Parietal lobe (tissue), 2 donors: Measurements from ENCODE around the genes C3orf80 and SMC4.

DNA sequence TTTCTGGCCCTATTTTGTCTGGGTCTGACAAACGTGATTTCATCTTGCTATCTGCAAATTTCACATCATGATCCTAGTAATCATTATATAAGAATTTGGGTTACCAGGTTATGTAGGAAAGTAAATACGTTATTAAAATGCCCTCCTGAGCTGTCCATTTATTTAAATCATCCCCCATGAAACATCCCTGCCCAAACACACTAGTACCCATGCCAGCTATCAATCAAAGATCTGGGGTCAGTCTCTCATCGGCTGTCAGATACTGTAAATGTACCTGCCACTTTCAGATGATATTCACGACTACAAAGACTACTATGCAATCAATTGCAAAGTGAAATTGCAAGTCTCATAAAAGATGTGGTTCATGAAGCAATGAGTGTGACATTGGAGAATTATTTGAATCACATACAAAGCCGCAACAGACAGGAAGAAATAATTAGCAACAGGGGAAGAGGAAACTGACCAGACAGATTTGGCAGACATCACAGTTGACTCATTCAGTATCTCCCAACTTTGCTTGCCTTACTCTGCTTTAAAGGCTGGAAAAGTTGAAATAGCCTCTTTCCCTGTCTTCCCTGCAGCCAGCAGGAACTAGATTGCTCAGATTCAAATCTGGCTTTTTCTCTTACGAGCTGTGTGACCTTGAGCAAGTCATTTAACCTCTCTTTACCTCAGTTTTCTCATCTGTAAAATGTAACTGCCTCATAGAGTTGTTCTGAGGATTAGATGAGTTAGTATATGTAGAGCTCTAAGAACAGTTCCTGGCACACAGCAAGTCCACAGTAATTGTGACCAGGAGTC, 95.7 kb upstream of the C3orf80 start:
- RAMPAGE, long total RNA, result no peak

DNA sequence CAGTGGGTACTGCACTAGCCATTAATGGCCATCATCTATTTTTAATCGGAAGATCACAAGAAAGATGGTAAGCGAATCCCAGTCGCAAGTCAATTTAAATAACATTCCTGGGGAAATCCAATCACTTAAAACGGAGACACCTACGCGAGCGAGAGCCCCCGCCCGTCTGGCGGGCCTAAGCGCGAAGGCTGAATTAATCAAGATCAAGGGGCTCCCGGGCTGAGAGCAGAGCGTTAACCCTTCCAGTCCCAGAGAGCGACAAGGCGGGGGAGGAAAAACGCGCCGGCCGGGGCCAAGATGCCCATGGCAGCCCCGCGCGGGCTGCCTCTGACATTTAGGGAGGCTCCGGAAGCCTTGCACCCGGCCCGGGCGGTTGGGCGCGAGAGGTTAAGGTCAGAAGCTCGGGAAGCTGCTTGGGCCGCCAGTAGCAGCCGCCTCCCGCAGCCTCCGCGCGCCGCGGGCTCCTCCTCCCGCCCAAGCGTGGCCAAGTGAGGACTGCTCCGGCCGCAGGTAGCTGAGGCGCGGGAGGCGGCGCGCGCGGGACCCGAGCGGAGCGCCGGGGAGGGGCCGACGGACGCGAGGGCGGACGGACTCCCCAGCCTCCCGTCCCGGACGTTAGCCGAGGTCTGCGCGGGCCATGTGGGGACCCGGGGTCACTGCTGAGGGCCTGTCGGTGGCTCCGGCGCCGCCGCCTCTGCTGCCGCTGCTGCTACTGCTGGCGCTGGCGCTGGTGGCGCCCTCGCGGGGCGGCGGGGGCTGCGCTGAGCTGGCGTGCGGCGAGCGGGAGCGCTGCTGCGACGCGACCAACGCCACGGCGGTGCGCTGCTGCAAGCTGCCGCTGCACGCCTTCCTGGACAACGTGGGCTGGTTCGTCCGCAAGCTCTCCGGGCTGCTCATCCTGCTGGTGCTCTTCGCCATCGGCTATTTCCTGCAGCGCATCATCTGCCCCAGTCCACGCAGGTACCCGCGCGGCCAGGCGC, at the start of gene C3orf80:
C3orf80 (plus strand) TSS at position 424 of the 980 bp plus-strand sequence.
- RAMPAGE, long total RNA, result no peak

DNA sequence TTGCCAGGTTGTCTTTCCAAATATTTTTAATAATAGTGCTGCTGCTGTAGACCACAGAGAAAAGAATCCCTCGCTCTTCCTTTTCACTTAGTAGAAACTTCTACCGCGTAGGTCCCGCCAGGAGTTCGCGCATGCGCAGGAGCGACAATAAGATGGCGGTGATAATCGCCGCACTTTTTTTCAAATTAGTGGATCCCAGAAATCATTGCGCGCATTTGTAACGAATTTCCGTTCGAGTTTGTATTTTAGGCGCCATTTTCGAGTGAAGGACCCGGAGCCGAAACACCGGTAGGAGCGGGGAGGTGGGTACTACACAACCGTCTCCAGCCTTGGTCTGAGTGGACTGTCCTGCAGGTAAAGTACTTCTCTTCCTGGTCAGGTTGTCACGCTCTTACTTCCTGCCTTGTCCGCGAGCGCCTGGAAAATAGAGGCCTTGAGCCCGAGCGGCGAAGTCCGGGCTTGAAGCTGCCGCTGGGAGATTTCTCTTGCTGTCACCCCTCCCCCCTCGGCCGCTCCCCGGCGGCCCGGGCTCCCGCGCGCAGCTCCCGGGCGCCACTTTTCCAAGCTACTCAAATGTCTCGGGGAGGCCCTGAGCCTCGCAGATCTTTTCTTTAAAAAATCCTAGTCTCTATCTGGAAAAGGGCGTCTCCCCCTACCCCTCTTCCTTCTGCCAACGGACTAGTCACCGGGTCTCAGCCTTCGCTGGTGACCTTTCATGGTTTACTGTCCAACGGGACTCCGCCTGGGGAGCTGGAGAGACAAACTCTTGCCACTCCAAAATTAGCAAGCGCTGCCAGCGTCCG, at the start of gene SMC4:
SMC4 (plus strand) TSS at position 255 of the 803 bp plus-strand sequence.
- RAMPAGE, long total RNA, result no peak

DNA sequence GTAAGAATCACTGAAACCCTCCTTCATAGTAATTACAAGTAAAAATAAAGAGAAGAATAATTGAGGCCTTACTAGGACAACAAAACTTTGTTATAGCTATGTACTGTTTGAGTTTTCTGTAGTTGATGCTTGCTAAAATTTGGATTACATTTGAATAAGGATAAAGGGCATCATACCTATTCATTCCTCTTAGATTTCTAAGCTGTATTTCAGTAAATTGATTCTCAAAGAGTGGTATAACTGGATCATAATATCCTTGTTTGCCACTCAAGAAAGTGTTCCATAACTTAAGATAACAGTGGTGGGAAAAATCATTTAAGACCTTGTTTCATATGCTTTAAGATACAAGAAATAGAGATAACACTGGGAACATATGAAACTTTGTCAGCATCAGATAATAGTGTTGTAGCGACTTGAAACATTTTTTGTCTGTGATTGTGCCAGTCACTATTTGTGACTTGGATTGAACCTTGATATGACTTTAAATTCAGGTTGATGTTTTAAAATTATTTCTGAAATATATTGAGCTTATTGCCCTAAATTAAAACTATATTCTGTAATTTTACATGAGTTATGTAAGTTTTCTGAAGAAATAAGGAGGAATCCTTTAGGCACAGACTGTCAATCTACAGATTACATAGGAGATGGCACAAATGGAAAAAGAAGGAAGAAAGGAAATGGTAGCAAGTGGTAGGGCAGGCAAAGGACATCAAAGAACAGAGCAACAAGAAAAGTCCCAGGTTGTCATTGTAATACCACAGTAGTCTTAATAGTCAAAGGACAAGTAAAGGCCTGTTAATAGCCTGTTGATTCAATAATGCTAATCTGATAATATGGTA, 8.9 kb downstream of the SMC4 start:
- RAMPAGE, long total RNA, result no peak

- RAMPAGE, long total RNA, result no peak
Observed at GRCh38 chr3:160416104-160416704, 16.8 kb downstream of the SMC4 start.

GRCh38 chr3:160417602-160418132, 18.2 kb downstream of the SMC4 start:
- RAMPAGE, long total RNA, result no peak

DNA sequence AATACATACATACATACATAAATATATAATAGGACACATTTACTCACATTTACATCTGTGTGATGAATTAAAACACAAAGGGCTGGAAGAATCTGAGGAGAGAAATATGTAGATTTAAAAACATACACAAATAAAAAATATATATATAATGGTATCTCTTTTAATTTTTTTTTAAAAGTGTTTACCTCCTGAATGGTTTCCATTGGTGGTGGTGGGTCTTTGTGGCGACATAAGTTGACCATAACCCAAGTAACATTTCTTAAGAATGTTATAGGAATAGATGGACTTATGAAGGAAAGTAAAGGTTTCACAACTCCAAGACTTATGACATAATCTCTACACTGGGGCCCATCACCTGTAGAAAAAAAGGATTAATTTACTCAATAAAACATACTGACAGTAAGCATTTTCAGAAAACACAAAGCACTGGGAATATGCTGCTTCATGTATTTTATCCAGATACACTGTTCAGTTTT, 39.6 kb downstream of the KPNA4 start:
- RAMPAGE, long total RNA, result no peak

DNA sequence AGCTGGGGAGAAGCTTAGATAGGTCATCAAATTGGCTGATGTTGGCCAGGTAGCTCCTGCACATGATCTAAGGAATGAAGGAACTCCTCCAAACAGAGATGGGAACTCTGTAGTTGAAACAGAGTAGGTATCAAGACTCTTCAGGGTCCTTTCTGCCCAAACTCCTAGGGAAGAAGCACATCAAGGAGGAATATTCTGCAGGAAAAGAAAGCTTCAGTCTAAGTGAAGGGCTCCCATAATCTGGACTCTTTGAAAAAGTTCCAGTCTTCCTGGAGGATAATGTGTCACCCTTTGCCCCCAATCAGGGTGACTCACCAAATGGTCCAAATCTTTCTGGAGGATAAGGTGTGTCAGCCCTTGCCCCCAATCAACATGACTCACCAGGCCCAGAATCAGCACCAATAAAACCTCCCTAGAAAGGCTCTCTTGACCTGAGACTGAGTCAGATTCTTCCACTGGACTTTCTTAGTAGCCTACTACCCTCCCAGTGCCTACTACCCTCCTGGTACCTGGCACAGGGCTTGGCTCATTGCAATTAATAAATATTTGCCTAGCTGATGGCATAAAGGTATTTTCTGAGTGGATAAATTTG, 9.6 kb upstream of the ARL14 start:
- RAMPAGE, long total RNA, result no peak

GRCh38 chr3:160809414-160809768, 53.4 kb downstream of the PPM1L start:
- RAMPAGE, long total RNA, result no peak

DNA sequence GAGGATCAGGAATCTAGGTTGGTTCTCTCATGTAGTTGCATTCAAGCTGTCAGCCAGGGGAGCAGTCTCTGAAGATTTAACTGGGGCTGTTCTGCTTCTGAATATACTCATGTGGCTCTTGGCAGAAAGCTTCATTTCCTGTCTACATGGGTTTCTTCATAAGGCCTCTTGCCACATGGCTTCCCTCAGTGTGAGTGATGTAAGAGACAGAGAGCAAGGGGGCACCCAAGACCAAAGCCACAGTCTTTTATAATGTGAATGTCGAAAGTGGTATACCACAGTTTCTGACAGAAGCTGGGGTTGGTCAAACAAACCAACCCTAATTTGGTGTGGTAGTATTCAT, 123.9 kb downstream of the B3GALNT1 start:
- RAMPAGE, long total RNA, result no peak

- RAMPAGE, long total RNA, result no peak
Observed at GRCh38 chr3:165787474-165787931, 49.7 kb downstream of the BCHE start.

GRCh38 chr3:165917460-165918561, 80.6 kb upstream of the BCHE start:
- RAMPAGE, long total RNA, result no peak

- RAMPAGE, long total RNA, result no peak
Observed at GRCh38 chr3:167473502-167473857, 362 bp downstream of the SERPINI2 start.

GRCh38 chr3:167723669-167724451, 10.8 kb downstream of the PDCD10 start:
- RAMPAGE, long total RNA, result no peak

GRCh38 chr3:167735784-167736178, 260 bp downstream of the SERPINI1 start:
- RAMPAGE, long total RNA, result no peak

DNA sequence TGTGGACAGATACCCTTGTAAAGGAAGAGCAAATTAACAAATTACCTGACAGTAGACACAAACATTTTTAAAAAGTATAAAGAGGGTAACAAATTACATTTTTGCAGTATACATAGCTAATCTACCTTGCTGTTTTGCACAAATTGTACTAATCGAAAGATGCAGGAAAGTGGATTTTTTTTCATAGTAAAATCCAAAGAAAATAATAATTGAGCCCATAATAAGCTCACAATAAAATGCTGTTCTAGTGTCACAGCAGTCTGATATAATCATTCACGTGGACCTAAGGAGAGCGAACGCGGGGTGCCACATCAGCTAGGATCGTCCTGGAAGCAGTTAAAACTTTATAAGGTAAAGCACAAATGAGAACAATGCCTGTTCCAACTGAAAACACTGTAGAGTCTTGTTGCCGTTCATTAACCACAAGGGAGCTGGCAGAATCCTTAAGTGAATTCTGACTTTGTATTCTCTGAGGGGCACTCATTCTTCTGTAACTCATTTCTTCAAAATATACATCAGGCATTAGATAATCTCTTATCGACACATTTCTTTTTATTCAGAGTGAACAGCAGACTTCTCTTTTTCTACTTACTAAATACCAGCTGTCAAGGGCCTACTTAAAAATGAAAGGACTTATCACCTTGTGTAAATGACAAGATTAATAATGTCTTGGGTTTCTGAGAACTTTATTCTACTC, 524.7 kb downstream of the MECOM start:
- RAMPAGE, long total RNA, result no peak

GRCh38 chr3:169141134-169141790, 522.2 kb downstream of the MECOM start:
- RAMPAGE, long total RNA, result no peak

DNA sequence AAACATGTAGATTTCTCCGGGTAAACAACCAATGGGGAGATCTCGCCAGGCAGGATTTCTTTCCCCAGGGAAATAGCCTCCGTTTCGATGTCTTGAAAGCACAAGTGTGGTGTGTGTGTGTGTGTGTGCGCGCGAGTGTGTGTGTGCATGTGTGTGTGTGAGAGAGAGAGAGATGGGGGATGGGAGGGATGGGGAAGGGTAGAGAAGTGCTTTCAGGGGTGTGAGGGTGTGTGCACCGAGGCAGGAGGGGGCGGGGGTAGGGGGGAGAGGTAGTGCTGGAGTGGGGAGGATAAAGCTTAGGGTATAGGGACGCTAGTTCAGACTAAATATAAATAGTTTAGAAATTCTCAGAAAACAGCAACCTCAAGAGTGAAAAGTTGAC, 515.9 kb downstream of the MECOM start:
- RAMPAGE, long total RNA, result no peak

DNA sequence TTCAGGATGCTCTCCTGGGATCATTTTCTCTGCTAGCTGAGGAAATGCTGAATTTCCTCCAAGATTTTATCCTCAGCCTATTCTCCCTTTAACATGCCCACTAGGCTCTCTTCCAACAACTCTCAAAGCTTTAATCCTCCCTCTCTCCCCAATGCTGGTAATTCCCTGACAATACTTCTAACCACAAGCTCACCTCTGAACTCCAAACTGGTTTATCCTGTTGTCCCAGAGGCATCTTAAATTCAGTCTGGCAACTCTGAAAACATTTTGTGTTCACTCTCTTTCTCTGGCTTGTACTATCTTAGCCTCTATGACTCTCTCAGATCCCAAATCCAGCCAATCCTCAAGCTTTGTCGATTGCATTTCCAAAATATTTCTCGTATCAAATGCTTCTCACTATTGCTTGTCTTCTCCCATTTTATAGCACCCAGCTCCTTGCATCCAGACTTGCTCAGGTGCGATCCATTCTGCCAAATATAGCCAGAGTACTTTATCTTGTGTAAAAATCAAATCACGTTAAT, 490.2 kb downstream of the MECOM start:
- RAMPAGE, long total RNA, result no peak

DNA sequence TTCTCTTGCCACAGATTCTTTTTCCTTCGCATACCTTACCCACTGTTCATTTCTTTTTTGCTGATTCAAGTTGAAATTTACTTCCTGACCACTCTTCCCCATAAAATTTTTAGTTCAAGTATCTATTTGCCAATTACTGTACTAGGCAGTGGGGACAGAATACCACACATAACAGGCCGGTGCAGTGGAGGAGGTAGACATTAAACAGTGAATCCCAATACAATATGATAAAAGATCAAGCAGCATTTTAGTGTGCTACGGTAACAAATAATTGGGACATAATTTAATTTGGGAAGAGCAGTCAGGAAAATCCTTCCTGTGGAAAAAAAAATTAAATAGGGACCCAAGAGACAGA, 464.9 kb downstream of the MECOM start:
- RAMPAGE, long total RNA, result no peak